Brain (tissue), 1 donor: ENCODE results near the gene HOXB2.

- RRBS = no CpG with 5 or more reads among the region's 16 CpGs
Measured at GRCh38 chr17:47676833-47677421, 17.0 kb upstream of the TBKBP1 start.

DNA sequence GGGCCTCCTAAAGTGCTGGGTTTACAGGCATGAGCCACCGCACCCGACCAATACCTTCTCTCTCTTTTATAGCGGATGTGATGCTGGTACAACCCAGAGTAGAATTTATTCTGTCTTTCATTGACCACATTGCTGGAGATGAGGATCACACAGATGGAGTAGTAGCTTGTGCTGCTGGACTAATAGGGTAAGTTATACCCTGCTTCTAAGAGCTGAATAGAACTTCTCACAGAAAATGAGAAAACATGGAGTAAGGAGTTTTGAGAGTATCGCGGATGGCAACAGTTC is 14.1 kb upstream of the TBKBP1 start:
- RRBS = no CpG with 5 or more reads among the region's 5 CpGs

GRCh38 chr17:47686669-47687656 is 7.0 kb upstream of the TBKBP1 start:
- RRBS = no CpG with 5 or more reads among the region's 7 CpGs

DNA sequence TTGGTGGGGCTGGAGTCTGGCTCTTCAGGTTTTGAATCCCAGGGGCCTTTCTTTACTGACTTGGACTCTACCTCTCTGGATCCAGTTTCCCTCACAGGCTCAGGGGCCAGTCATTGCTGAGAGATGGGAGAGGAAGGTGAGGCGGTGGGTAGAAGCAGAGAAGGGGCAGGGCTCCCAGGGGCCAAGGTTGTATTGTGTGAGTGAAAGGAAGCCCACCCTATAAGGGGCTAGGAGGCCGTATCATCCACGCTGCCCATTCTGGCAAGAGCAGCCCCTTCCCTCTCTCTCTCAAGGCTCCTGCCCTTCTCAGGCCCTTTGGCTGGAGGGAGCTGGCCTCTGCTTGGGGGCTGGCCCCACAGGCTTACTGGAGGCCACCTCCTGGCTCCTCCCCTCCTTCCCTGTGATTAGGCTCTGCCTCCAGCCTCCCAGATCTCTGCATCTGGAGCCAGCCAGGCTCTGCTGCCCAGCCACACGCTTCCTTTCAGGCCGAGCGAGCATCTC is 7.6 kb downstream of the TBKBP1 start:
- RRBS = no CpG with 5 or more reads among the region's 6 CpGs

GRCh38 chr17:48048449-48049497 is 614 bp downstream of the NFE2L1 start:
- RRBS = 2% methylated on average over 12 of the region's 55 CpGs

- RRBS = no CpG with 5 or more reads among the region's 11 CpGs
Measured at GRCh38 chr17:48121840-48122844, 14.6 kb downstream of the SNX11 start.

GRCh38 chr17:48122845-48123352 is 15.3 kb downstream of the SNX11 start:
- RRBS = no CpG with 5 or more reads among the region's 7 CpGs

GRCh38 chr17:48441204-48441890 is 11.3 kb upstream of the SKAP1 start:
- RRBS = no CpG with 5 or more reads among the region's 1 CpG

DNA sequence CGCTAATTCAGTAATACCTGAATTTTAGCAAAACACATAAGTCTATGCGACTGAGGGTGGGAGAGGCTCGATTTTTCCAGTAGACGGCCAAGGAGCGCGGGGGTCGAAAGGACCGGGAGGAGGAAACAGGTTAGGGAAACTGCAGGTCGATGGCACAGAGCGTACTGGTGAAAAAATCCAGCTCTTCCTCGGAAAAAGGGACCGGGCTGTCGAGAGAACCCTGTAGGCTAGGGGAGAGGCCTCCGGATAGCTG is 2.0 kb downstream of the HOXB2 start:
- RRBS = 4% methylated on average over 6 of the region's 14 CpGs

- RRBS = no CpG with 5 or more reads among the region's 15 CpGs
Measured at GRCh38 chr17:48544972-48545469, at the start of gene HOXB2. Gene HOXB2 (minus strand): TSS chr17:48545109.

DNA sequence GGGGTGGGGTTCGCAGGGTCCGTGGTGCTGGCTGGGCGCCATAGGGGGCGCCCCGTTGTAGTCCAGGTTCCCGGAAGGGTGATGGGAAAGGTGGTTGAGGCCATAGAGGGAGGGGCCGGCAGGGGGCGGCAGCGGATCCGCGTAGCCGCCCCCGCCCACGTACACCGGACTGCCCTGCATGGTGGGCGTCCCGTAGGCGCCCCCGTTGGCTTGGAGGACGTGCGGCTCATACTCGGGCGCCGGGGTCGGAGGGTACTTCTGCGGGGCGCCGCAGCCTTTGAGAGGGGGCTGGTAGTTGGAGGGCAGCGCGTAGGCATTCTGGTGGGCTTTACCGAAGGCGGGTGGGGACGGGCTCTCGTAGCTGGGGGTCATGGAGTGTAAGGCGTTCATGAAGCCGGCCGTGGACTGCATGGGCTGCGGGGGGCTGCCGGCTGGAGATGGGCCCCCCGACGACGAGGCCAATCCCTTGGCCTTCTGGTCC is 5.5 kb upstream of the HOXB2 start:
- RRBS = 8% methylated on average over 22 of the region's 42 CpGs

GRCh38 chr17:48558900-48559622 is 14.2 kb upstream of the HOXB2 start:
- RRBS = no CpG with 5 or more reads among the region's 13 CpGs

- RRBS = no CpG with 5 or more reads among the region's 5 CpGs
Measured at GRCh38 chr17:48569886-48570341, 8.2 kb downstream of the HOXB4 start.

GRCh38 chr17:48610162-48610886 is 493 bp downstream of the HOXB7 start:
- RRBS = 4% methylated on average over 57 of the region's 71 CpGs

GRCh38 chr17:48611637-48612452 is 1.0 kb upstream of the HOXB7 start:
- RRBS = no CpG with 5 or more reads among the region's 36 CpGs

DNA sequence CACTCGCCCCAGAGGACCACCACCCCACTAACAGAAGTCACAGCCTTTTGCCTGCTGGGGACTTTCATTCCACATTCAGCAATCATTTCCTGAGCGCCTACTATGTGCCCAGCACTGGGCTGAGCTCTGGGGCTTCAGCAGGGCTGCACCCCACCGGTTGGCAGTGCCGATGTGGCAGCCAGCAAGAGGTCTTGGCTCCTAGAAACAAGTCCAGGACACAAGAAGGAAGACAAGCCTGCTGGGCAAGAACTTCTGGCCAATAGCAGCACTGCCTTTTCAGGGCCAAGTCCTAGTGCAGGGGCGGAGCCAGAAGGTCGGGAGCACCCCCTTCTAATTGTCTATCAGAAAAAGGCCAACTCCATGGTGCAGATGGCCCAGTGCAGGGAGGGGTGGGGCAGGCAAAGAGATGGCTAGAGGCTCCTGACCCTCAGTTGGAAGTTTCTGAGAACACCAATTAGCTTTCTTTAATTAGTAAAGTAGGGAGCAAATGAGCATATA is 13.0 kb upstream of the HOXB9 start:
- RRBS = no CpG with 5 or more reads among the region's 6 CpGs

DNA sequence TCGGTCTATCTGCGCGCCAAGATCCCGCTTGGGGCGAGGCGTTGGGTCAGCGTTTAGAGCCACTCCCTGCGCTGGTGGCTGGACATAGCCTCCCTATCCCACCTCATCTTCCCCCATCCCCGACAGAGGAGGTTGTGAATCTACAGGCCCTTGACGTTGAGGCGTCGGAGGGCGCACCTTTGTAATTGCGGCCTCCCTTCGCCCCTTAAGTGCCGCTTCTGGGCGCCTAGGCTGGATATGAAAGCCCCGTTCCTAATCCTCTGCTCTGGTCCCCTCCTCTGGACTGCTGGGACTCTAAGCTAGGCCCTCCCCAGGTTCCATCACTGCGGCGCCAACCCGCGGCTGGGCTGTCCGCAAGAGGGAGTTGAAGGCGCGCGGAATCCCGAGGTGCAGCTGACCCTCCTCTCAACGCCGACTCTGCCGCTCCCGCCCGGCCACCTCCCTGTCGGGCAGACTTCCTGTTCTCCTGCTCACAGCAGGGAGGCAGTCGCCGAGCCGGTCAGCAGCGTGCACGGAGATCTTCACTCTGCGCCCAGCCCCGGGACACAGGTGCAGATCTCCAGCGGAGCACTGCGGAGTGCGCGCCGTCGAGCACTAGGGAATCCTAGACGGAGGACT is 16.1 kb upstream of the HOXB9 start:
- RRBS = 7% methylated on average over 9 of the region's 47 CpGs

DNA sequence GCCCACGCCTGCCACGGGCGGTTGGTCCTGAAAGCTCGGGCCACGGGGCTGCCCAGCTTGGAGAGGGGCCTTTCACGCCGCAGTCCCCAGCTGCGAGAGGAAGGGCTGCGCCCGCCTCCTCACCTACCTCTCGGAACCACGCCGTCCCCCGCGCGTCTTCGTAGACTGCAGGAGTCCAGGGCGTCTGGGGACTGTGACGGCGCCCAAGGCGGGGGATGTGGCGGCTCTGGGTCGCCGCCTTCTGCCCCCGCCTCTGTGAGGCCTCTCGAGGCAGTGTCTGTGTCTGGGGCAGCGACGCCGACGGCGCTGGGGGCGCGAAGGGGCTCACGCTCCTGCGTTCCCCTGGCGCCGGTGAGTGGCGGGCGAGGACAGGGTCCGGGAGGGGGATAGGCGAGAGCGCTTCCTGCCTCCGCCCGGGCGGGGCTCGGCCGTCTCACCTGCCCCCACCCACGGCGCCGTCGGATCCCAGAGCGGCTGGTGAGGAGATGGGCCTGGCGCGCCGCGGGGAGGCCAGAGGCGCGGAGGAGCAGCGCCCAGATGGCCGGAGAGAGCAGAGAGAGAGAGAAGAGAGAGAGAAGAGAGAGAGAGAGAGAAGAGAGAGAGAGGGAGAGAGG is 20.4 kb upstream of the HOXB9 start:
- RRBS = 5% methylated on average over 5 of the region's 60 CpGs

GRCh38 chr17:48718255-48719420 is 3.7 kb downstream of the PRAC1 start:
- RRBS = 7% methylated on average over 15 of the region's 80 CpGs

GRCh38 chr17:48852077-48852875 is 21.4 kb downstream of the CALCOCO2 start:
- RRBS = no CpG with 5 or more reads among the region's 4 CpGs